Epithelial cell of esophagus (primary cell): Measurements from ENCODE around the gene TPGS2.

DNA sequence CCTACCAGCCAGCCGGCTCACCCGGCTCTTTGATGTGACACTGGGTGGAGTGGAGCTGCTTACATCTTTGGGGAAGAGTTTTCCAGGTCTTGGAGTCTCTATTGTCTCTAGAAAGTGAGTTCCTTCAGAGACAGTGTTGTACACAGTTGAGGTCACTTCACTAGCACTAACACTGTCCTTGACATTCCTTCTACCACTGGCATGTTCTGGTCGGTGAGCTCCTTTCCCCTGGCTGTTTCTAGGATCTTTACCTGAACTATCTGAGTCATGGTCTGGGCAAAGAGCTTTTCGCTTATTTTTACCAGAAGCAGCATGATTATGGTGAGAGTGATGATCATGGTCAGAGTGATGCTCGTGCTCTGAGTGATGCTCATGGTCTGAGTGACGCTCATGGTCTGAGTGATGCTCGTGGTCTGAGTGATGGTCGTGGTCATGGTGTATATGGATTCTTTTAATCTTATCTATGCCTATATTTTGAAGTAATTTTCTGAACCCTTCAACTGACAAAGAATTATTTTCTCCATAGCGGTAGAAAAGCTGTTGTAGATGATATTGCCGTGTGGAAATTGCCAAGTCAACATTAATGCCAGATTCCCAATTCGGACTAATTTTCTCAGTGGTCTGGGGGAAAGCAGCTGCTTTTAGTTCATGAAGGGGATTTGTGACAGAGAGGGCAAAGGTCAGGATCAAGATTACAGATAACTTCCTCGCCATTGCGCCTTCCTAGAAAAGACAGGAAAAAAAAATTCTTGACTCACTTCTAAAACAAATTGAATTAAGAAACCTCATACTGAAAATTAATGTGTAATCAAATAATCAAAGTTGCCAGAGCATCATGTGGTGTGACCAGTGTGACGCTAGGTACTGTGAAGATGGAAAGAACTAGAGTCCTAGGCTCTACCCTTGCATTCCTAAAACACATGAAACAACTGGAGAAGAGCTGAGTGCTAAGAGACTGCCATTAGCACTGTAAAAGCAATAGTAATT, 2.6 kb downstream of the SLC39A6 start:
- RRBS: no CpG with 5 or more reads among the region's 14 CpGs

DNA sequence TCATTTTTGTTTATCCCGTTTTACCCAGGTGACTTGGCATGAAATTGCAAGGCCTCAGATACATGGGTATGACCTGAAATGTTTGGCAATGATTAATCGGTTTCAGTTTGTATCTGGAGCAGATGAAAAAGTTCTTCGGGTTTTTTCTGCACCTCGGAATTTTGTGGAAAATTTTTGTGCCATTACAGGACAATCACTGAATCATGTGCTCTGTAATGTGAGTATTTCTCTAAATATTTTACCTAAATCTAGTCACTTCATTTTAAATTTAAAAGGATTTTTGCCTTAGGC, 26.7 kb downstream of the ELP2 start:
- RRBS: no CpG with 5 or more reads among the region's 4 CpGs

DNA sequence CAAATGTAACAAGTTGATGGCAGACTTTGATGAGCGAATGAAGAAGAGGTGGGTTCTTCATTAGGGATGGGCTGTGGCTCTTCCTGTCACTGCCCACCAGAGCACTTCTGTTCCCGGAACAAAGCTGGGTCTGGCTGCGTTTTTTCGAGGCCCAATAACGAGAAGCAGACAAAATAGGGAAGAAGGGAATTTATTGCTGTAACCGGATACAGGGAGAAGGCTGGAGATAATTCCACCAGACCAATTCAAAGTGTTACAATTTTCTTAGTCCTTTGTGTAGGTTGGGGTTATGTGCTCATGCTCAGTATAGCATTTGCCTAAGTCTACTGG, 84.7 kb downstream of the FHOD3 start:
- RRBS: 96% methylated on average over 3 of the region's 6 CpGs

GRCh38 chr18:36493193-36493775, 195.8 kb downstream of the FHOD3 start:
- RRBS: no CpG with 5 or more reads among the region's 10 CpGs

GRCh38 chr18:36543886-36544742, 246.6 kb downstream of the FHOD3 start:
- RRBS: no CpG with 5 or more reads among the region's 18 CpGs

GRCh38 chr18:36692306-36693511, 136.1 kb downstream of the TPGS2 start:
- RRBS: no CpG with 5 or more reads among the region's 14 CpGs

DNA sequence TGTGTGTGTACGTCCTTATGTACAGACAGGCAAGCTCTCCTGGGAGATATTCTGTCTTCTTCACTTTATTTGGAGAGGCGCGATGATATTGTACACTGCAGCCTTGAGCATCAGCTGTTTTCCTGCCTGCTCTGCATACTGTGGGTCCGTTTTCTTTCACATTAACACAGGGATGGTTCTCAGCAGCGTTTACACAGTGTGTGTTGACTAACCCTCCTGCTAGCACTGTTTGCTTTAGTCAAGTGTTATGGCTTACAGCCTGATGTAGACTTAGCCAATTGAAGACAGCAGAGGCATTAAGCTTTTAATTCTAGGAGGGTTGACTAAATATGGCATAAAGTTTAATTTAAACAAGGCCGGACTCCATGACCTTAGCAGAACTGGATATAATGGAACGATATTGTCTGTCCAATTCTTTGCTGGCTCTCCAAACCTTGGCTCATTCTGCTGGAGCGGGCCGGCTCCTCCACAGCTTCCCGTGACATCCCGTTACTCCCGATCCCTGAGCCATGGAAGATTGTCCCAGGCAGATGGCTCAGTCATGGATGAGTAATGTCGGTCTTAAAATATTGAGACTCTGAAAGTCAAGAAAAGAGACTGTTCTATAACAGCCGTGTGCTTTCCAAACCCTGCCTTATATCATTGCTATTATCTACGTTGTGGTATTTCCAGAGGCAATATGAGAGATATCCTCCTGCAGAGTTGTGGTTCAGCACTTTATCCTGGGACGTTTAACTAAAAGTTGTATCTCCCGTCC, 134.7 kb downstream of the TPGS2 start:
- RRBS: no CpG with 5 or more reads among the region's 17 CpGs

GRCh38 chr18:36711778-36712321, 117.0 kb downstream of the TPGS2 start:
- RRBS: no CpG with 5 or more reads among the region's 5 CpGs

DNA sequence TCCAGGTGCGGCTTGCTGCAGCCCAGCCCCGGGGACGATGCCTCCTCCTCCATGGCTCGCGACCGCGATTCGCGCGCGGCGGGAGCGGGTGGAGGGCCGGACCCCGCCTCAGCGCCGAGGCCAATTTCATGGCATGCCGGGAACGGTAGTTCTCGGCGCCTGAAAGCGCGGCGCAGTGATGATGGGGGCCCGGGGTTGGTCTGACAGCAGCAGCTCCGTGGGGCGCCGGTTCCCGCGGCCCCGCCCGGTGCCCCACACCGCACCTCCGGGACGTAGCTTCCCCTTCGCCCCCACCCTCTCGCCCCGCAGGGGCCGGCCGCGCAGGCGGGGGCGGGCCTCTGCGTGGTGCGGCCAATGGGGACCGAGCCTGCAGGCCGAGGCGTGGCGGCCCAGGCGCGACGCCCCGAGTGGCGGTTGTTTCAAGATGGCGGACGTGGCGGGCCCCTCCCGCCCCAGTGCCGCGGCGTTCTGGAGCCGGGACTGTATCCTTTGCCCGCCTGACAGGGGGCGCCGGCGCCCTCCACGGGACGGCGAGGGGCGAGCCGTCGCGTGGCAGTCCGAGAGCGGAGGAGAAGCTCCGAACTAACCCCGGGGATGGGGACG, at the start of gene TPGS2:
TPGS2 (minus strand) TSS at position 288 of the 603 bp plus-strand sequence.
- RRBS: 3% methylated on average over 45 of the region's 78 CpGs

DNA sequence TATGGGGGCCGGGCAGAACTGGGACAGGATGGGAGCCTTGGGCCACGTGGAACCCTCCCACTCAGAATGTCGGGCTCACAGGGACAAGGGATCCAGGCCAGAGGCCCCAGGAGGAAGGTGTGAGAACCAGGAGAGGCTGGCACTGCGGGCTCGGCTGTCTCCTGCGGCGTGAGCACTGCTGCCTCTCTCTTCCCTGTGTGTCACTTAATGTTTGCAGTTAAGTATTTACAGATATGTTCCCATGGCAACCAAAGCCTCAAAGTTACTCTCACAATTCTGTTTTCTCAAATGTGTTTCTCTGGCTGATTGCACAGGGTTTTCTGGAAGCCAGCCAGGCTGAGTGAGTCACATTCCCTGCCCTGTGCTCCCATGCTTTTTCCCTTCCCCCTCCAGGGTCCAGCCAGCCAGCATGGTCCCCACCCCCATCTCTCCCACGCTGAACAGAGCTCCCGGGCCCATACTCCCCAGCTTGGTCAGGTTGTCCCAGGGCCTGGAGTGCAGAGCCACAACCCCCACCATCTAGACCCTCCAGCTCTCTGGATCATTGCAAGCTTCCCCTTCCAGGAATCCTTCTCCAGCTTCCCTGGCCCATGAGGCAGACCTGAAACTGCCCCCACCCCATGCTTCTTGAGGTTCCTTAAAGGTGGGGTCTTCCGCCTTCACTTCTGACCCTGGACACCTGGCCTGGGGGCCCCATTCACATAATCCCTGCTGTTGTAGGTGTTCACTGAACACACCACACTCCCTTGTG, 266.0 kb downstream of the CELF4 start:
- RRBS: no CpG with 5 or more reads among the region's 10 CpGs

DNA sequence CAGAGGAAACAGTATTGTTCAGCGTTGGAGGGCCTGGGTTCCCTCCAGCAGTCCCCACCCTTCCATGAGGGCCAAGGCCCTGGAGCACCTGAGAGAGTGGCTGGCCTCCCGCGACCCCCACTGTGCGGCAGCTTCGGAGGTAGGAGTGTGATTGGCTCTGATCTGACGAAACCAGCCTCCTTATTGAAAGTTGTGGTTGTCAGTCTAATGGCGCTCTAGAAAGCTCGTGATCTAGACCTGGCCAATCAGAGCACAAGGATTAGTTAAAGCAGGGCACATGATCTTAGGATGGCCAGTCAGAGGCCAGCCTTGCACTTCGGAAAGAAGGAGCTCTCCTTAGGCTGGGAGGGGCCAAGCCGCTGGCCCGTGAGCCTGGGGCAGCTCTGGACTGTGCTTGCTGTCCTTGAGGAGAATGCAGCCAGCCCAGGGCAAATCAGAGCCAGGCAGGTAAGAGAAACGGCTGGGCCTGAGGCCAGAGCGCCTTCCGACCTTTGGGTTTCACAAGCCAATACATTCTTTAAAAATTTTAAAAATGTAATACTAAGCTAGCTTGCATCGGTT, 104.6 kb upstream of the CELF4 start:
- RRBS: no CpG with 5 or more reads among the region's 15 CpGs

GRCh38 chr18:39648158-39648515, 2082.5 kb upstream of the CELF4 start:
- RRBS: no CpG with 5 or more reads among the region's 2 CpGs

- RRBS: no CpG with 5 or more reads among the region's 2 CpGs
Measured at GRCh38 chr18:39820782-39820981, 2134.4 kb upstream of the PIK3C3 start.

GRCh38 chr18:41631967-41632553, 323.0 kb upstream of the PIK3C3 start:
- RRBS: no CpG with 5 or more reads among the region's 18 CpGs

DNA sequence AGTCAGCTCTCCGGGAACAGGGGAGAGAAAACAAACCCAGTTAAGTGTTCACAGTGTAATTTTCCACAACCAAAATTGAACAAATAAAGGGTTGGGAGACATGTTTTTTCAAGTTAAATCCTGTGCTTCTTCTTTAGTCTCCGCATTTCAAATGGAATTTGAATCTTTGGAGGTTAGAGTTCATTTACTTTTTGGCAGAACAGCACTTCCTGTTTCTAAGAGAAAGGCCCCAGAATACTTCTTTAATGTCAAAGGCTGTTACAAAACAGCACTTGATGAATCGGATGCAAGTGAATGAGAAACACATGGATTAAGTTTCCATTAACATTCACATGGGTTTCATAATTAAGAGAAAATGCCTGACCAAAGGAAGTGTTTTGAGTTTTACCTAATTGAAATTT, 570.2 kb upstream of the SYT4 start:
- RRBS: no CpG with 5 or more reads among the region's 3 CpGs

DNA sequence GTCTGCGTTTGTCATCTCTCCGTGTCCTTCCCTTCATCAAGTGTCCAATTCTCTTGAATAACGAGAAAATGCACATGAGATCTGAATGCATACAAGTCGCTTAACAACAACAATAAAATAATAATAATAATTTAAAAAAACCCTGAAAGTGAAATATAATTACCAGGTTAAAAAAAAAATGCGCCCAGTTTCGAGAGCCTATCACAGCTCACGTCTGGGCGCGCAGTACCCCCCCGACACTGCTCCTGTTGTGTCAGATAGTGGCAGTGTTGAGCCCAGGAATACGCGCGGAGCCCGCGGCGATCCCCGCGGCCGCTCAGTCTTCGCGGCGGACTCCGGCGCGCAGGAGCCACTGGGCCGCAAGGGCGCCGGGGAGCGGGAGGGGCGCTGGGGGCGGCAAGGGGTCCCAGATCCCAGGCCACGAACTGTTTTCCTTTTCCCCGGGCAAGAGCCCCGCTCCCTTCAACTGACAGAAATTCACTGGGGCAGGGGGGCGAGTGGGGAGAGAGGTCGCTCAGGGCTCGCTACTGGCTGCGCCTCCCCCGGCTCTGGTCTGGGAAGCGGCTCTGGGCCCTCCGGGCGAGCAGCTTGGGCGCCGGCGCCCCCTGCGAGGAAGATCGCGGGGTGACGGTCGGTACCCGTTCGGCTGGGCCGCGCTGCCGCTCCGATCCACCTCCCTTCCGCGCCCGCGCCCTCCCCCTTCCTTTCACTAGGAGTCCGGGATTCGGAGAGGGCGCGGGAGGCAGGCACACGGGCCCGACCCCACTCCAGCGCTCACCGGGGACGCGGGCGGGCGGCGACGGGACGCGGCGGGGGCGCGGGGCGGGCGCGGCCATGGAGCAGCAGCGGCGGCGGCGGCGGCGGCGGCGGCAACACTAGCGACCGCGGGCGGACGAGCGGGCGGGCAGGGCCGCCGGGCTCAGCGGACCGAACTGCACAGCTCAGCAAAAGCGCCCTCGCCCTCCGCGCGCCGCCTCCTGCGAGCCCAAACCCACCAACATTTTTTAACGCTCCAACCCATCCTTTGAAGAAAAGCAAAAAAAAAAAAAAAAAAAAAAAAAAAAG, 1.5 kb upstream of the SETBP1 start:
- RRBS: 1% methylated on average over 14 of the region's 109 CpGs

GRCh38 chr18:44690996-44691553, 10.4 kb downstream of the SETBP1 start:
- RRBS: no CpG with 5 or more reads among the region's 4 CpGs

- RRBS: no CpG with 5 or more reads among the region's 8 CpGs
Measured at GRCh38 chr18:44952740-44953015, 272.0 kb downstream of the SETBP1 start.

DNA sequence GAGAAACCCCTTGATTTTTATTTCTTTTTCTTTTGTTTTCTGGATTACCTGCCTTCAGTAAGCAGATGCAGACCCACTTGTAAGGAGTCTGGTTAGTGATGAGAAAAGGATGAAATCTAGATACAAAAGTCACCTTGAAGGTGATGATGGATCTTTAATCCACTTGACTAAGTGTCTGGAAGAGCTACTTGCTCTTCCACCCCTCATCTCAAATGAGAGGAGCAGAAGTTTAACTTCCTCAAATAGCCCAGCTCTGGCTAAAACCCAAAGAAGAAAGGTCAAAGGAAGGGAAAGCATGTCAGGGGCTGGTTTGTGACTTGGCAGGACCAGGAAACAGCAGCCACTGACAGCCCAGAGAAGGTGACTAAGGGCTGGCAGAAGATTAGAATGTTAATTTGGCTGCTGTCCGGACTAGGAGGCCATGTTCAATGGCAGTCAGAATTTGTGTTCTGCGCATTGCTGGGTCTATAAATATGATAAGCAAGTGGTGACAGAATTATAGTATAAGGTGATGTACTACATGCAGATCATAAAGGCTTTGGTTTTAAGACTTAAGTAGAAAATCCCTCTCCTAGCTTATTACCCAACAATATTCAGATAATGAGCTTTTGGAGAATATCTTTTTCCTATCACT, 386.2 kb downstream of the SETBP1 start:
- RRBS: no CpG with 5 or more reads among the region's 2 CpGs

- RRBS: 95% methylated on average over 3 of the region's 9 CpGs
Measured at GRCh38 chr18:45321333-45322025, 293.8 kb upstream of the SLC14A2 start.